Vein endothelial cell (primary cell): ENCODE measurements around the gene SLC23A2.

DNA sequence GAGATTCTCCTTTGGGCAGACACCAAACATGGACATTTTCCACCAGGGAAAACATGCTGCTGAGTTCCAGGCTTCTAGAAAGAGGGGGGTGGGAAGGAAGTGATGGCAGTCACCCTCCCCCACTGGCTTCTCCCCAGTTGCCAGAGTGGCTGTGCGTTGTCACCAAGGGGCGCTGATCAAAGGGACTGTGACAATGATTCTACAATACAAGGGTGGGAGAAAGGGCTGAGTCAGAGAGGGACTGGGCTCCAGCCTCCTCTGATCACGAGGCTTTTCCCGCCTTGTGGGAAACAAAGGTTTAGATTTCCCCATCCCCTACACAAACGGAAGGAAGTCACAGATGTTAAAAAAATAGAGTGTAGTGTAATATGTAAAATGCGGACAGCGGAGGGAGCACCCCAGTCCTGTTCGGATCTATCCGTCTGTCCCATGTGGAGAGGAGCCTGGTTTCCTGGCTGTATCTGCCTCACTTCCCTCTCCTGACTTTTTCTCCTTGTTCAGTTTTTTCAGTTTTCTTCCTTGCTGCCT lies 48.3 kb upstream of the ADRA1D start:
- CAGE, long polyA plus RNA = no peak

- CAGE, long polyA plus RNA = no peak
Observed at GRCh38 chr20:4926469-4926884, 74.8 kb downstream of the SLC23A2 start.

- CAGE, long polyA plus RNA = no peak
Observed at GRCh38 chr20:4936679-4937225, 64.6 kb downstream of the SLC23A2 start.

- CAGE, long polyA plus RNA = no peak
Observed at GRCh38 chr20:5001173-5002022, at the start of gene SLC23A2. Gene SLC23A2 (minus strand): TSS chr20:5001510.

- CAGE, long polyA plus RNA = no peak
Observed at GRCh38 chr20:5120052-5120568, 352 bp upstream of the PCNA start.

- CAGE, long polyA plus RNA = no peak
Observed at GRCh38 chr20:5128192-5128837, 1.5 kb downstream of the CDS2 start.

- CAGE, long polyA plus RNA = no peak
Observed at GRCh38 chr20:5177907-5178440, 51.2 kb downstream of the CDS2 start.

DNA sequence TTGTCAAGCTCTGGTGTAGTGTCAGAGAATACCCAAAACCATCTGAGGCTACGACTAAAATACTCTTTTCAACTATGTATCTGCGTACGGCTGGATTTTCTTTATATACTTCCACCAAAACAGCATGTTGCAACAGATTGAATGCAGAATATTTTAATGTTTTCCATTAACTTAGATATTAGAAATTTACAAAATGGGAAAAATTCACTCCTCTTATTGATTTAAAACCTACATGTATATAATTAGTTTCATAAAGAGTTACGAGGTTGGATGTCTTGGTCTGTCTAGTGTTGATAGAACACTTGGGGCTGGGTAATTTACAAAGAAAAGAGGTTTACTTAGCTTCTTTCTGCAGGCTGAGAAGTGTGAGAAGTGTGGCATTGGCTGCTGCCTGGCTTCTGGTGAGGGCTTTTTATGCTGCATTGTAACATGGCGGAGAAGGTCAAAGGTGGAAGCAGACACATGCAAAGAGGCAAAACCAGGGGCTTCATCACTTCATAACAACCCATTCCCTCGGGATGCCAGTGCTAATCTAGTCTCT lies 61.6 kb downstream of the CDS2 start:
- CAGE, long polyA plus RNA = no peak

- CAGE, long polyA plus RNA = no peak
Observed at GRCh38 chr20:5265388-5265587, 51.5 kb downstream of the PROKR2 start.

GRCh38 chr20:5650360-5650979 lies 39.7 kb upstream of the GPCPD1 start:
- CAGE, long polyA plus RNA = no peak

DNA sequence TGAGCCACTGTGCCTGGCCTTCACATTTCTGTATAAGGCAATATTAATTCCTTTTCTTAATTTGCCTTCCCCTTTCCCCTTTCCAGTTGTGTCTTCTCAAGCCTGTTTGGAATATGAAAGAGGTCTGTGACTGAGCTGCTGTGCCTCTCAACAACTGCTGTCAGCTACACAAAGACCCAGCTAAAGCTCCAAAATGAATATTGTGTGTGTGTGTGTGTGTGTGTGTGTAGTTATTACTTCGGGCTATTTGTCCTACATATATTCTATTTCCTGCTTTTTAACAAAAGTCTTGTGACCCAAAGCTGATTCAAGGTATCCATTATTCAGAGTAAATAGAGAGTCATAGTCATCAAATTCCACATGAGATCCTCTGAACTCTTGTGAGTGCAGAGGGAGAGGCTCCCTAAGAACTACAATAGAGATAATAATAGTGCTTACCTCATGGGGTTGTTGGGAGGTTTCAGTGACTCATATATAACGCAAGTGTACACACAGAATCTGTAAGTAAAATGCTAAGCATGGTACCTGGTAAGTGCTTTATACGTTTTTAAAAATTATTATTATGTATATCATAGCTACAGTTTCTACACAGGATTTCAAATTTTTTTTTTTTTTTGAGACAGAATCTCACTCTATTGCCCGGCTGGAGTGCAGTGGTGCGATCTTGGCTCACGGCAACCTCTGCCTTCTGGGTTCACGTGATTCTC lies 43.7 kb upstream of the GPCPD1 start:
- CAGE, long polyA plus RNA = no peak

- CAGE, long polyA plus RNA = no peak
Observed at GRCh38 chr20:5659278-5660082, 48.7 kb upstream of the GPCPD1 start.

- CAGE, long polyA plus RNA = no peak
Observed at GRCh38 chr20:5997006-5997678, 8.8 kb upstream of the CRLS1 start.

GRCh38 chr20:6009639-6010334 lies 3.9 kb downstream of the CRLS1 start:
- CAGE, long polyA plus RNA = no peak

GRCh38 chr20:6022931-6023503 lies 17.1 kb downstream of the CRLS1 start:
- CAGE, long polyA plus RNA = no peak

DNA sequence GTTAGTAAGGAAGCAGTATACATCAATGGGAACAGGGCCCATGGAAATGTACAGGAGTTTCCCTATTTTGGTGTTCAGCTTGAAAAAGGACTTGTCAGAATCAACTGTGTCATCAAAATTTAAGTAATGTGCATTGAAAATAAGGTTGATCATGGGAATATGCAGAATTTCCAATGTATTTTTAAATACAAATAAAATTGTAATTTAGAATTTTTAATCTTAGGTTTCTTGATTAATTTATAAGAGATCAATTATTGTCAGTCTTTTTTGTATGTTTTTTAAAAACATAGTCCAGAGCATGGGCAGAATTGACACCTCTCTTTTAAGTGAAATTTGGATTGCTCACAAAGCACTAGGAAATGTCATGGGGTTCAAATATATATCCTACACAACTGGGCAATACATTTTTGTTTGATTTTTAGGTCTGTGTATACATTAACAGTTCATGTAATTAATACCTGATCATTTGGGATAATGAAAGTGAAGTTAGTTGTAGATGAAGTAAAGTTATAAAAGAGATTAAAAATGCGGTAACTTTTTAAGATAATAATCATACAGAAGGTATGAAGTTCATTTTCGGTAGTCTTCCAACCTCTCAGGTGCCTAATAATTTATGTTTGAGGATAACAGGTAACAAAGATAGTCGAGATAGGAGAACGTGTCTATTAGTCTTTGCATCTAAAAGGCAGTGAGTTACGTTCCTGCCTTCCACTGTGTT lies 16.5 kb downstream of the LRRN4 start:
- CAGE, long polyA plus RNA = no peak

DNA sequence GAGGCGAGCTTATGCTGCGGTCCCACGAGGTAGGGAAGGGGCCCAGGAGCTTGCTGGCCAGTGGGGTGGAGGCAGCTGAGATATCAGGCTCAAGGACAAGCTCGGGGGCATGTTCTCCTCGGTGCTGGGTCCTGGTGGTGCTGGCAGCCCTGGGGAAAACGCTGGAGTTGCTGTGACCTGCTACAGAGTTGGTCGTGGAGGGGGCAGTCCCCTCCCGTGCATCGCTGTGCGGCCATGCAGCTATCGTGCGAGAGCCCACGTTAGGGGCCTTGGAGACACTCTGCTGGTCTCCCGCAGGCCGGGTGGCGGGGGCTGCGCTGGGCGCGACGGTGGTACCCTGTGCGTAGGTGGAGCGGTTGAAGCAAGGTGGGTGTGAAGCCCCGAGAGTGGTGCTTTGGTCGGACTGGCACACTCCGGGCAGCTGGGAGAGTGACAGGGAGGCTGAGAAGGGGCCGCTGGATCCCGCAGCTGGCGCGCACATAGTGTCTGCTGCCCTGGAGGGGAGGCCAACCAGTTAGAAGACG lies 12.0 kb downstream of the LRRN4 start:
- CAGE, long polyA plus RNA = no peak

- CAGE, long polyA plus RNA = no peak
Observed at GRCh38 chr20:6656944-6657550, 110.4 kb upstream of the BMP2 start.

GRCh38 chr20:6703472-6704151 lies 63.9 kb upstream of the BMP2 start:
- CAGE, long polyA plus RNA = no peak

- CAGE, long polyA plus RNA = no peak
Observed at GRCh38 chr20:6768062-6768940, 815 bp downstream of the BMP2 start.